Placental pericyte (primary cell): ENCODE measurements around the genes OR51E1, OR51V1, HBG1, OR51Q1 and OR52E5.

DNA sequence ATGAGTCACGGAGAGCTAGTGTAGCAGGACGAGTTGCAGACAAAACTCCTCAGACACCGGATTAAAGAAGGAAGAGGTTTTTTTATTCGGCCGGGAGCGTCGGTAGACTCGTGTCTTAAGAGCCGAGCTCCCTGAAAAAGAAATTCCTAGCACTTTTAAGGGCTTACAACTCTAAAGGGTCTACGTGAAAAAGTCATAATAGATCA is 94.5 kb upstream of the ZNF195 start:
- CAGE, long polyA plus RNA: no peak

DNA sequence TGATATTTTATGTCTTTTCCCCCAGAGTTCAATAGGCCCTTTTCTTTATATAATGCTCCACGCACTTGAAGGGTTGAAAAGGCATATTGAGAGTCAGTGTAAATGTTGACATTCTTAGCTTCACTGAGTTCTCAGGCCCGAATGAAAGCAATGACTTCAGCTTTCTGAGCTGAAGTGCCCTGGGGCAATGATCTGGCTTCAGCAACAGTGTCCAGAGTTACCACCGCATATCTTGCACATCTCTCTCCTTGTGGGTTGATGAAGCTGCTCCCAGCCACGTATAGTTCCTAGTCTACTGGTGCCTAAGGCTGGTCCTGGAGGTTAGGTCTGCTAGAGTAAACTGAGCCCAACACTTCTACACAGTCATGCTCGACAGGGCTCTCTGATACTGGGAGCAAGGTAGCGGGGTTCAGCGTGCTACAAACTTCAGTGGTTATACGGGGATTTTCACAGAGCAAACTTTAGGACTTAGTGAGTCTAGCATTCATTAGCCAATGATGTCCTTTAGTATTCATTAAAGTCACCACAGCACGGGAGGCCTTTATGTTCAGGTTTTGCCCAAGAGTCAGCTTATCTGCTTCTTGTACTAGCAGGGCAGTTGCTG is 98.7 kb upstream of the ZNF195 start:
- CAGE, long polyA plus RNA: no peak

GRCh38 chr11:3645600-3646259 is 802 bp downstream of the ART1 start:
- CAGE, long polyA plus RNA: no peak

DNA sequence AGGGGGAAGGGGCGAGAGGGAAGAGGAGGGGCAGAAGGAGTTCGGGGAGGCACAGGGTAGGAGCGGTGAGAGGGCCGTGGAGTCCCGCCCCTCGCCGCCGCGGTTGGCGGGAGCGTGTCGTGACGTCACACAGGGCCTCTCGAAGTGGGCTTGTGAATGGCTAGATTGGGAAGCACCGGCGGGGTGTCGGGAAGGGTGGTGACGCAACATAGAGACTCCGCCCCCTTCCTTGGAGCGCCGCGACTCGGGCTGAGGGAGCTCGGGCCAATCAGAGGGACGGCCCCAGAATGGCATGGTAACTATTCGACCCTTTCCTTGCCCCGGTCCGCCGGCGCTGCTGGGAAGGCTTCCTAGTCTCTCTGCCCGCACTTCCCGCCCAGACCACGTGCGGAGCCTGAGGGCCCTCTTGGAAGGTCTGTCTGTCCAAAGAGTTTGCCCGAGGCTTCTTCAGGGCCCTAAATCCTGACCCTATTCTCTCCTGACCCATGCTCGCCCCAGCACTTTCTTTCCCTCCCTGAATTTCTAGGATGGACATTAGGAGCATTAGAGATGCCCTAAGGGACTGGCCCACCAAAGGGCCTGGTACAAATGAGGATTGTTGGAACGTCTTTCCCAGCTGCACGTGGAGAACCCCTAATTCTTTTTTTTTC is 459 bp upstream of the NUP98 start:
- CAGE, long polyA plus RNA: no peak

- CAGE, long polyA plus RNA: no peak
Observed at GRCh38 chr11:3854119-3854764, 1.2 kb upstream of the STIM1 start.

DNA sequence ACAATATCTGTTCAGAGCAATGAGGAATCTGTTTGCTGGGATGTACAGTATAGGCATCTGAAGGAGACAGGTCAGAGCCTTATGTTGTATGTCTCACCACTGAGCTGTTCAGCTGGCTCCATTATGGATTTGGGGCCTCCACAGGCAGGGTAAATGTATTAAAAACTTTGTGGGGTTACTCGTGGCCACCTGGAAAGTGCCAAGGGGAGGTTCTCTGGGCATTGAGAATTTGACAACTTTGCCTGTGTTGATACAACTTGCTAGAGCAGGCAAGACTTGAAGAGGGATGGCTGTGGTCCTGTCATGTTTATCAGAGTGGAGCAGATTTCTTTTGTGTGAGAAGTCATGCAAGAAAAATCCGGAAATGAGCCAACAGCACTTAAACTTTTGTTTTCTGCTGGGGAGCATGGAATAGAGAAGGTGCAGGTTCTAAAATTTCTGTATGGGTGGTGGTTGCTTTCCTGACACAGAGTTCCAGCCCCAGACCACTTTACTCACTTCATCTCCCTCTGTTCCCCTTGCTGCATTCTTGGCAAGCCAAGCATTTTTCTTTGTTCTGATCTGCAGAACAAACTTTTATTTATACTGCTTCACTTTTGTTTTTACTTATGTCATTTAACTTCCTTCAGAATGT is 10.3 kb downstream of the STIM1 start:
- CAGE, long polyA plus RNA: no peak

- CAGE, long polyA plus RNA: no peak
Observed at GRCh38 chr11:3905412-3906162, 50.1 kb downstream of the STIM1 start.

GRCh38 chr11:4090203-4090840 is 4.3 kb upstream of the RRM1 start:
- CAGE, long polyA plus RNA: no peak

GRCh38 chr11:4094019-4094543 is 518 bp upstream of the RRM1 start:
- CAGE, long polyA plus RNA: no peak

DNA sequence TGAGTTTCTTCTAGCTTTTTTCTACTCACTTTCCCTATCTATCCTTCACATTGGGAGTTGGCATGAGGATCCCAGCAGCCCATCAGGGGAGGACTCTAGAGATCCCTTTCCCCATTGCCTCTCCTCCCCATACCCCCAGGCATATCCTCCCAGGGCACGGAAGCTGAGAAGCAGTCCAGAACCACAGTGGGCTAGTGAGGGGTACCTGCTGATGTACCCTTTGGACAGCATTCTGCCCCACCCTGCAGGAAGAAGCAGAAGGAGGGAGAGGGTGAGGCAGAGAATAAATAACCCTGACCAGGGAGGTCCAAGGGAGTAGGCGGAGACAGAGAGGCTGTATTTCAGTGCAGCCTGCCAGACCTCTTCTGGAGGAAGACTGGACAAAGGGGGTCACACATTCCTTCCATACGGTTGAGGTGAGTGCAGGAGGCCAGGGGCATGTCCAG is at the start of gene OR51E1:
OR51E1 (plus strand) TSS at position 368 of the 446 bp plus-strand sequence.
- CAGE, long polyA plus RNA: no peak

DNA sequence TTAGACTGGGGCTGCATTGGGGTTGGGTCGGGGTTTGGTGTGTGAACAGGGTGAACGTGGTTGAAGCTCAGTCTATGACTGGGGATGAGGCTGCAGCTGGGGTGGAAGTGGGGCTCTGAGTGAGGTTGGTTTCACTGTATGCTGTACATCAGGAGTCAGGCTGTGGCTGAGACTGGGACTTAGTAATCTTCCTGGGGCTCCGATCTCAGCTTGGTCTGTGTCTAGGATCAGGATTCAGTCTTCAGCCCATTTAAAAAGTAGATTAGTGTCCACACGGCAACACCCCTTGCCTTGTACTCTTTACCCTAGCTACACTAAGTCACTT is 535 bp downstream of the OR51E1 start:
- CAGE, long polyA plus RNA: no peak

DNA sequence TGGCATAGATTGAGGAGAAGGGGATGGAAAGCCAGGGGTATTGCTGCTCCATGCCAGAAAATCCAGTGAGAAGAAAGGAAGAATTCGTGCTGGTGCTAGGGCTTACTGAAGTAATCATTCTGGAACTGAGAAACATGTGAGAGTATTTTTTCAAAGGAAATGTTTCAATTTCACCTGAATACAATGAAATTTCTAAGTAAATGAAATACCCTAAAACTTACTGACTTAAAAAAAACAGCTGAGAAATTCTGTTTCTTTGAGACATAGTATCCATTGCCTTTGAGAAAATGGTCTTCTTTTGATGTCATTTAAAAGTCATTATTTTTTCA is at the start of gene OR51V1:
OR51V1 (minus strand) TSS at position 118 of the 329 bp plus-strand sequence.
- CAGE, long polyA plus RNA: no peak

- CAGE, long polyA plus RNA: no peak
Observed at GRCh38 chr11:5249667-5250154, at the start of gene HBG1. Gene HBG1 (minus strand): TSS chr11:5249857.

- CAGE, long polyA plus RNA: no peak
Observed at GRCh38 chr11:5288006-5288638, 13.6 kb downstream of the OR51B4 start.

GRCh38 chr11:5421966-5422242 is at the start of gene OR51Q1:
Gene OR51Q1 (plus strand): TSS chr11:5422111.
- CAGE, long polyA plus RNA: no peak

- CAGE, long polyA plus RNA: no peak
Observed at GRCh38 chr11:5632214-5632824, 7.5 kb downstream of the TRIM34 start.

DNA sequence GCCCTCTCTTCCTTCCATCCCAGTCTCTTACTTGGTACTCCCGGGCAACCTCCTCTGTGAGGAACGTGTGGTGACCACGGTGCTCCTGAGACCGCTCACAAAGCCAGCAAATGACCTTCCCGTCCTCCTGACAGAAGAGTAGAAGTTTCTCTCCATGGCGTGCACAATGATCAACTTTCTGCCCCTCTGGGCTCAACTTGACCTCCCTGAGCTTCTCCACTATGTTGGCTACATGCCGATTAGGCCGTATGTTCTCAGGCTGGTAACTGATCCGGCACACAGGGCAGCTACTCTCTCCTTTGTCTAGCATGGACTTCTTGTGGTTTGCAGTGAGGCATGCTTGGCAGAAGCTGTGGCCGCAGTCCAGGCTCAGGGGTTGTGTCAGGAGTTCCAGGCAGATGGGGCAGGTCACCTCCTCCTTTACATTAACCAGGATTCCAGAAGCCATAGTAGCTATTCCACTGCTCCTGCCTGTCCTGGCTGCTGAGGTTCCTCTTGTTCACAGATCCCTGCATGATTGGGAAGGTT is 5.1 kb downstream of the TRIM5 start:
- CAGE, long polyA plus RNA: no peak

DNA sequence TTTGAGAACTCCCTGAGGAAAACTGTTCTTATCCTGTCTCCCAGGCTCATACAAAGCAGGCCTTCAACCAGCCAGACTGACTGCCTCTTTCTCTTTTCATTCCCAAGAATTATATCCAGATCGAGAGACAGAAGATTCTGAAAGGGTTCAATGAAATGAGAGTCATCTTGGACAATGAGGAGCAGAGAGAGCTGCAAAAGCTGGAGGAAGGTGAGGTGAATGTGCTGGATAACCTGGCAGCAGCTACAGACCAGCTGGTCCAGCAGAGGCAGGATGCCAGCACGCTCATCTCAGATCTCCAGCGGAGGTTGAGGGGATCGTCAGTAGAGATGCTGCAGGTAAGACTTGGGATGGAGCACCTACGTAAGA is 8.6 kb downstream of the TRIM22 start:
- CAGE, long polyA plus RNA: no peak

DNA sequence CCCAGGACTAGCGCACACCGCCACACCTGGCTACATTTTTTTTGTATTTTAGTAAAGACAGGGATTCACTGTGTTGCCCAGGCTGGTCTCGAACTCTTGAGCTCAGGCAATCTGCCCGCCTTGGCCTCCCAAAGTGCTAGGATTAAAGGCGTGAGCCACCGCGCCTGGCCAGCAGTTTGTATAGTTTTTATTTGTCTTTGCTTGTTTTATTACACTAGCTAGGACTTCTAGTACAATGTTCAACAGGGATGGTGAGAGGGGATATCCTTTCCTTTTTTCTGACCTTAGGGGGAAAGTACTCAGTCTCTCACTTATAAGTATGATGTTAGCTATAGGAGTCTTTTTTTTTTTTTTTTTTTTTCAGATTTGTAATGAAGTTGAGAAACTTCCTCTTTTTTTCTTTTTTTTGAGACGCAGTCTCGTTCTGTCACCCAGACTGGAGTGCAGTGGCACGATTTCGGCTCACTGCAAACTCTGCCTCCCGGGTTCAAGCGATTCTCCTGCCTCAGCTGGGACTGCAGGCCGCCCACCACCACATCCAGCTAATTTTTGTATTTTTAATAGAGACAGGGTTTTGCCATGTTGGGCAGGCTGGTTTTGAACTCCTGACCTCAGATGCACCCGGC is 10.8 kb downstream of the TRIM22 start:
- CAGE, long polyA plus RNA: no peak

DNA sequence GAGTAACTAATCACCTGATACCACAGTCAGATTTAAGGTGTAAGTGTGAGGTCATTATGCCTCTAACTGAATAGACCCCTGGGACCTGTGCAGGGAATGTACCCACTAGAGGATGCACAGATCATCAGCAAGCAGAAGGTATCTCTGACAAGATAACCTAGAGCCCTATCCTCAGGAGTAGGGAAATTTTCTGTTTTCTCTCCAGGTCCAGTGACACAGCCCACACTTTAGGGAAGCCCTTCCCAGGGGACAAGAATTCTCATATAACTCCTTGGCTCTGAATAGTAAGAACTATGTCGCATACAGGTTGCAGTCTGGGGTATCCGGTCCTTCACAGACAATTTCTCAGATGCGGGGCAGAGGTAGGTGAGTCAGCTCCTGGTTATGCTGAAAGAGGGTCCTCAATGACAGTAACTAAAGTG is at the start of gene OR52E5:
OR52E5 (plus strand) TSS at position 300 of the 422 bp plus-strand sequence.
- CAGE, long polyA plus RNA: no peak